ENCODE results near the genes TECRL and STAP1.

DNA sequence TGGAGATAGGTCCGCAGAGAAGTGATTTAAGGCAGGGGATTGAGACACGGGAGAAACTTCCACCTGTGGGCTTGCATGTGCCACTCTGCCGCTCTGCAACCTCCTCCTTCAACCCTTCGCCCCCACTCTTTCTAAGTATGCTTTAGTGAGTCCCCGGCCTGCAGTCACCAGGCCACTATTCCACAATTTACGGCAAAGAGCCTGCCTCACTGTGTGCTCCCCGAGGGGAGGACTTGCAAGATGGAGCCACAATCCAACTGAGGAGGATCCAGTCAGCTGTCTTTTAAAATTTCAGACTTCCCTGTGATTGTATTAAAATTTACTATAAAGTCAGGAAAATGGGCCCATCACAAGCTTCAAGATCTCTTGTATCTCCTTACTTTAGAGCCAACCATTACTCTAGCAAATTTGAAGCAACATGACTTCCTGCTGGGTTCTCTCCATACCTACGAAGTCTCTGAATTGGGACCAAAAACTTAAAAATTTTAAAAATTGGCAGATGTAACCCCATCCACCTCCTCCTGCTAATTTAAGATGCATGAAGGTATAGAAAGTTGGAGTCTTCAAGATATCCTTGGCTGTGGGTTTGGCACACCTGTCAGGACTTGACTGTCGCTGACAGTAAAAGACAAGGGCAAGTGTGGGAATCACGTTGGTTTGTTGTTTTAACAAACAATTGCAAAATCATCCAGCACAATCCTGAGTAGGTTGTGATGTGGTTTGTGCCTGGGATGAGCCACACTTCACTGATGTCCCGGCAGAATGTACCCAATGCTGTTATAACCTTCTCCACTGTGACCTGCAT lies 24.2 kb downstream of the HOPX start:
- PRO-cap, result no peak
- RAMPAGE, long total RNA, 4 experiments, result no peak in any of the 4 experiments

- PRO-cap, result no peak
- RAMPAGE, long total RNA, 4 experiments, result no peak in any of the 4 experiments
Observed at GRCh38 chr4:57017063-57018226, 38.7 kb downstream of the POLR2B start.

DNA sequence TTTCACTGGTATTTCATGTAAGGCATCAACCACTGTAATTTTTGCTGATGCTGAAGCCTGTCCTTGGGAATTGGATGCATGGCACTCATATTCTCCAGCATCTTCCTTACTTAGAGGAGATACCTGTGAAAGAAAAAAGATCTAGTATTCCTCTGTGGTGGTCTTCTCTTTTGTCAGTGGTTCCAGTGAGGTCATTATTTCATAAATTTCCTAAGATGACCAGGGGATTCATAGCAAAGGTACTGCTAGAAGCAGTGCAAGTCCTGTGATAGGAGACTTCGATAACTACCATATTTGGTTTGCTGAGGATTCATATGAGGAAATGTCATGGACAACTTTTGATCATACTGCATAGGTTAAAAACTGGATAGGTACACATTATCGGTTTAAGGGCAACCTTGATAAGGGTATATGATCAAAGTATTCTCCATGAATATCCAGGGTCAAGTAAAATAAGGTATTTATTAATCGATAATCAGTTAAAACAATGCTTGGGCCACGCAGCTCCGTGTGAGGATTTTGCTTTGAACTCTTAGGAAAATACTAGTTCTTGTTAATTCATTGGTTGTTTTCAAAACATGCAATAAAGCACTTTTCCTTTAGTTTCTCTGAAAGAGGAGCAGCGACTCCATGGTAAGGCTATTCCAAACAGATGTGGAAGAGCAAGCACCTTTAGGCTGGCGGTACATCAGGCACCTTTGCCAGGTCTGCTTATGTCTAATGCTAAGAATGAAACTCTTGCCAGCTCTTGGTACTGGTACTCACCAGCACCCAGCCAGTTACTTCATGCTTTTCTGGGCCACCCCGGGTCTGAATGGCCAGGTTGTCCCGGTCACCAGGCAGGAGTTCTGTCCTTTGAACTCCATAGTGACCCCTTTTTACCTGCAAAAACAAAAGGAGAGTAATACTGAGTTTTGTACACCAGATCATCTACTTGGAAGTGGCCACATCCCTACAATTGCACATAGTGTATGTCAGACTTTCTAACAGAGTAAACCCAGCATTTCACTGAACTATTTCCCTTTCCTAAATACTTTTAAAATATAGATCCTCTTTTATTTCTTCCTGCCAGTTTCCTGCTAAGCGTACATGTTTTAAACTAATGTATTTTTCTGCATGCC lies 54.1 kb downstream of the POLR2B start:
- PRO-cap, result no peak
- RAMPAGE, long total RNA, 4 experiments, result start-site peak on the minus strand in 1 of 4 experiments, centred at positions 81 to 848 of the sequence, 25 to 37 reads per replicate

- PRO-cap, result bidirectional peak, plus-strand start at chr4:57065604, minus-strand start at chr4:57065593
- RAMPAGE, long total RNA, 4 experiments, result no peak in any of the 4 experiments
Observed at GRCh38 chr4:57065239-57066602, 44.5 kb downstream of the IGFBP7 start.

GRCh38 chr4:57081209-57082183 lies 28.7 kb downstream of the IGFBP7 start:
- PRO-cap, result no peak
- RAMPAGE, long total RNA, 4 experiments, result no peak in any of the 4 experiments

DNA sequence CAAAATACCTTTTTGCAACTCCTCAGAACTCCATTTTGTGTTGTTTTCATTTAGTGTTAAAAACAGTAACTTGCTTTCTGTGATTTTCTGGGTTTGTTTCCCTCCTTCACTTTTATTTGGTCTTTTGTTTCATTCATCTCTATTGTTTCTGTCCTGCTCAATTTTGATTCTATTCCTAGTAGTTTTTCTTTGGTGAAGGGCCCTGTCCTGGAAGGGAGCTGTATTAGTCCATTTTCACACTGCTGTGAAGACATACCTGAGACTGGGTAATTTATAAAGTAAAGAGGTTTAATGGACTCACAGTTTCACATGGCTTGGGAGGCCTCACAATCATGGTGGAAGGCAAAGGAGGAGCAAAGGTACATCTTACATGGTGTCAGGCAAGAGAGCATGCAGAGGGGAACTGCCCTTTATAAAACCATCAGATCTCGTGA lies 24.4 kb downstream of the IGFBP7 start:
- PRO-cap, result no peak
- RAMPAGE, long total RNA, 4 experiments, result no peak in any of the 4 experiments

GRCh38 chr4:57109144-57109452 lies 1.1 kb downstream of the IGFBP7 start:
- PRO-cap, result no peak
- RAMPAGE, long total RNA, 4 experiments, result no peak in any of the 4 experiments

DNA sequence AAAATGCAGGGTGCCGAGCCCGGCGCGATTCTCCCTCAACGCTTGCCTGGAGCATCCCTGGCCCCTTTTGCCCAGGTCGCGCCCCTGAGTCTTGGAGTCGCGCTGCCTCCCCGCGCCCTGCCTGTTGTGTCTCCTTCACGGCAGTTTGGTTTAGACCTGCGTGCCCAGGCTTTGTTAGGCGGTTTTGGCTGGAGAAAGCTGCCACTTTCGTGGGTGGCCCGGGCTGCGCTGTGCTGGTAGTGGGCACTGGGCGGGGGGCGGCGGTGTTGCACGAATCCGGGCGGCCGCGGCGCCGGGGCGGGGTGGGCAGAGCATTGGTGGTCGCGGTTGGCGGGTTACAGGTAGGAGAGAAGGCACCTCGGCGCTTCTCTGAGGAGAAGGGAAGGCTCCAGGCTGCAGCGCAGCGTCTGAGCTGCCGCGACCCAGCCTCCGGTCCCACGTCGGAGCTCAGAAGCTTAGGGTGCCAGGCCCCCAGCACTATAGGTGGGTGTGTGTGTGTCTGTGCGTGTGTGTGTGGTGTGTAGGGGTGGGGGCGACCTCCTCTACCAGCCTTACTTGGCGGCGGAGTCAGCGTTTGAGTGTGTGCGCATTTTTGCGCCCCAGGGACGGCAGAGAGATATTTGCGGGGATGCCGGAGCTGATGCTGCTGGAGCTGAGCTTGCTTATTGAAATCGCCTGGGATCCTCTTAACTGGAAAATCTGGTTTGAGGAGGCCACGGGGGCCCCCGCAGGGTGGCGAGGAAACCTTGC lies 2.3 kb downstream of the ADGRL3 start:
- PRO-cap, result no peak
- RAMPAGE, long total RNA, 4 experiments, result no peak in any of the 4 experiments

- PRO-cap, result no peak
- RAMPAGE, long total RNA, 4 experiments, result no peak in any of the 4 experiments
Observed at GRCh38 chr4:61372762-61373470, 172.8 kb downstream of the ADGRL3 start.

DNA sequence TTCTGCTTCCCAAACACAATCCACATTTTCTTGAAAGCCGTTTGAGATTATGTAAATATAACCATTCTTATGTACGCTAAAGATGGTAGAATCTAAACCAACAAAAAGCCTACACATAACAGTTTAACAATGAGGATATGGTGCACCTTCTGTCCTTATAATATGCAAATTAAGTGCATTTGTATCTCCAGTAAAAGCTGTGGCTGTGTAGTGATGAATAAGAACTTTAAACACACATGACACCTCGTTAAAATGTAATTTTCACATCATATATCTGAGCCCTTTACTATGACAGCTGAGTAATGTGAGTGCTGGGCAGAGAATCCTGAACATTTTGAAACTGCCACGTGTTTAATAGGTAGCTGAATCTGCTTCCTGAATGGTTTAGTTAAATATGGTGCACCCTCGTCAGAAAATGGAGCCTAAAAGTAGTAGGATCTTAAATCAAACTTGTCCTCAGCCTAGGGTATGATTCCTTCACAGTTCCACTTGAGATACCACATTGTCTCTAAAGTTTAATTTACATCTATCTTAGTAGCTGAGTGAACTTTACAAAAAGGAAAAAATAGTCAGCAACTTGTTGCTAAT lies 540.8 kb downstream of the ADGRL3 start:
- PRO-cap, result no peak
- RAMPAGE, long total RNA, 4 experiments, result no peak in any of the 4 experiments

GRCh38 chr4:64408915-64409916 lies at the start of gene TECRL:
TECRL (minus strand) TSS chr4:64409450.
- PRO-cap, result no peak
- RAMPAGE, long total RNA, 4 experiments, result no peak in any of the 4 experiments

DNA sequence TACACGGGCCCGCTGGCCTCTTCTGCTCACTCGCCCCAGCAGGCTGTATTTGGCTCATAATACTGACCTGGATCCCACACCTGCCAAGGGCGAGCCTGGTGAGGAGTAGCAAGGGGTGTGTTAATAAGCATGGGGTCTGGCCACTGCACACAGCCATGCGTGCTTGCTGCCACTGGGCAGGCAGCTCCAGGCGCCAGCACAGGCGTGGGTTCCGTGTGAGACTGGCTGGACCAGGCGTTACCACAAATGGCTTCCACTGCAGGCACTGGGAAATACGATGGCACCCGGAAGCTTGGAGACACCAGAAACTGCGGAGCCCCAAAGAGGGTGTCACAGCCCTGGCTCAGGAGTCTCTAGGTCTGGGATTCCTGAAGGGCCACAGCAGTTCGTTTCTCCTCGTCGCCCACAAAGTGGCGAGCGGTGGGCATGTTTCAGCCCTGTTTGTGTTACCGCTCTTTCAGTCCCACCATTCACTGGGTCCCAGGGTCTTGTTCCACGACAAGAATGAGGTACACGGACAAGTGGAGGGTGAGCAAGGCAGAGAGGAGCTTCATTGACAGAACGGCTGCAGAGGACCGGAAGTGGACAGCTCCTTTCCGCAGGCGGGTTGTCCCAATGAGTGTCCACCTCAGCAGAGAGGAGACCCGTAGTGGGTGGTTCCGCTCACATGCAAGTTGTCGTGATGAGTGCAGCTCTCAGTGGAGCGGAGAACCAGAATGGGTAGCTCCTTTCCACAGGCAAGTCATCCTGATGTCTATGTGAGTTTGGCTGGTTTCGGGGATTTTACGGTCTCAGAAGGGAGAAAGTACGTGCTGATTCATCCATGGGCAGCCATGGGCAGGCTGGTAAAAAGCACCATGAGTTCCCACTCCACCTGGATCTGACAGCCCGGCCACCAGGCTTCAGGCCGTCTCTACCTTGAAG lies 428.8 kb downstream of the EPHA5 start:
- PRO-cap, result no peak
- RAMPAGE, long total RNA, 4 experiments, result no peak in any of the 4 experiments

DNA sequence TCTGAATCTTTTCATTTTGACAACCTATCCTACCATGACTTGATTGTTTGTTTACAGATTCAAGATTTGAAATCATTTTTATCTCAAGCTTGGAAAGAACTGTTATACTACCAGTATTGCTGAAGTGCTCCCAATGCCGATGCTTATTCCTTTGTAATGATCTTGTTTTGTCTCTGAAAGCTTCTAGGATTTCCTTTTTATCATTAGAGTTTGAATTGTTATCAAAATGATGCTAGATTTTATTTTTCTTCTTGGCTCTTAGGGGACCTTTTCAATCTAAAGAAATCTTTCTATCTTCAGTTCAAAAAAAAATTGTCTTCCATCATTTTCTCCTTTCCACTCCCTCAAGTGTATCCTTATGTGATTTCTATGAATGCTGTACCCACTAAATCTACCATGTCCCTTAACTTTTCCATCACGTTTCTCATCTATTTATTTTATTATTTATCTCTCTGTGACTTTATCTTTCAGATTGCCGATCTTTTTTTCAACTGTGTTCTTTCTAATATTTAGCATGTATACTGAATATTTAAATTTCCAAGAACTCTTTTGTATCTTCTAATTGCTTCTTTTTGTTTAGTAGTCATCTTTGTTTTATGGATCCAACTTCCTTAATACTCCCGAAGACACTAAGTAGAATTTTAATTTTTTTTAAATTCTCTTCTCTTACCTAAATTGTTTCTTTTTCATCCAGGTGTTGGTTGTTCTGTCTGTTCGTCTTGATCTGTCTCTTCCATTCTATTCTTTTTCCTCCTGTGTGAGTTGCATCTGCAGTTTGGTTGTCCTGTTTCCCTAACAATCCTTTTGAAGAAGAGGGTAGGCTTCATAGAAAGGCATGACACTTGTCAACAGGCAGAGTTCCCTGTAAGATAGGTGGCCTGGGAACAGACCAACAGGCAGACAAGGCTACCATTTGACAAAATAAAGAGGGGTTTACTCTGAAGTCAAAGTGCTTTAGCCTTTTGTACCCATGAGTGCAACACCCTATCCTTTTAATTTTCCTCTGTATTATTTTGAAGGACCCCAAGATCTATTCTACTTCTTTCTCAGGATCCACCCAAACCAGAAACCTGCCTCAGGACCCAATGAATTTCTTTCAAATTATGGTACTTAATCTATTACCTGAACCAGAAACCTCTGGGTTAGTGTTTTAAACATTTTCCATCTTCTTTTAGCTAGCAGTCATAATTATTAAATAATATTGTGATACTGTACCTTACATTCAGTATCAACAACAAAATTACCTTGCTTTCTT lies 113.2 kb downstream of the CENPC start:
- PRO-cap, result no peak
- RAMPAGE, long total RNA, 4 experiments, result no peak in any of the 4 experiments

DNA sequence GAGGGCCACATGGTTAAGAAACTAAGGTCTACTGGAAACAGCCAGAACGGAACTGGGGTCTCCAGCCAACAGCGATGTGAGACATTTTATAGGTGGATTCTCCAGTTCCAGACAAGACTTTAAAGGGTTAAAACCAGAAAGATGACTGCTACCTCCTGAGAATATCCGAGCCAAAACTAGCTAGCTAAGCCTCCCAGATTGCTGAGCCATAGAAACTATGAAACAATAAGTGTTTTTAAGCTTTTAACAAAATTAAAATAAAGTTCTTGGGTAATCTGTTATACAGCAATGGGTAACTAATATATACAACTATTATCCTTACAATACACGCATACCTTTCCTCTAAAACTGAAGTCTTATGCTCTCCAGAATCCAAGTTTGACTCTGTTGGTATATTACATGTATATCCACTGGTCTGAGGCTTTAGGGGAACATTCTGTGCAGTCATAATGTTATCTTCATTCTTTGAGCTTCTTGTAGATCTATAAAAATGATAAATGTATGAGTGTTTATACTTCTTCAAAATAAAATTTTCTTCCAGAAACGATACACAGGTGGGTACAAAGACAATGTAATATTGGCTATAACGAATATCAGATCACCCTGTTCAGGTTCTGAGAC lies 38.7 kb downstream of the CENPC start:
- PRO-cap, result no peak
- RAMPAGE, long total RNA, 4 experiments, result no peak in any of the 4 experiments

GRCh38 chr4:67509231-67510481 lies 35.6 kb downstream of the CENPC start:
- PRO-cap, result no peak
- RAMPAGE, long total RNA, 4 experiments, result no peak in any of the 4 experiments

- PRO-cap, result no peak
- RAMPAGE, long total RNA, 4 experiments, result start-site peak on the plus strand in 1 of 4 experiments, at chr4:67558721-67558763 at its widest, 5 reads per replicate
Observed at GRCh38 chr4:67558286-67558966, at the start of gene STAP1. STAP1 (plus strand) TSS chr4:67558727.

DNA sequence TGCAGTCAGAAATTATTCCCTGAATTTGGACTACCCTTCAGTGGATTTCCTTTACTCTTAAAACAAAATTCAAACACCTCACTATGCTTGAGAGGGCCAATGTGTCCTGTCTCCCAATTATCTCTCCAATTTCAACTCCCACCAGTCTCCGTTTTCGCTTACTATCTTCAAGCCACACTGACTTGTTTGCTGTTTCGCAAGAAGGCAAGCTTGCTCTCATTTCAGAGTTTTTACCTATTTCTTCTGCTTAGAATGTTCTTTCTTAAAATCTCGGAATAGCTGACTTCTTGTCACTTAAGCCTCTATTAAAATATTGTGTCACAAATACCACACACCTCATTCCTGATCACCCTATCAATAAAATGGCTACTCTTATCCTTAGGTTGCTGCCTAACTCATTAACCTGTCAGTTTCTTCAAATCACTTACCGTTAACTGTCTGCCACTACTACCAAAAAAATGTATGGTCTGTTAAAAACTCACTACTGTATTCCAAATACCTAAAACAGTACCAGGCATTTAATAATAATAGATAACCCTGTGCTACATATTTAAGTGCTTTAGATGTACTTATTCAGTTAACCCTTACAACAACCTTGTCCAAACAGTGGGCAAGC lies 3.0 kb downstream of the UBA6 start:
- PRO-cap, result no peak
- RAMPAGE, long total RNA, 4 experiments, result no peak in any of the 4 experiments

DNA sequence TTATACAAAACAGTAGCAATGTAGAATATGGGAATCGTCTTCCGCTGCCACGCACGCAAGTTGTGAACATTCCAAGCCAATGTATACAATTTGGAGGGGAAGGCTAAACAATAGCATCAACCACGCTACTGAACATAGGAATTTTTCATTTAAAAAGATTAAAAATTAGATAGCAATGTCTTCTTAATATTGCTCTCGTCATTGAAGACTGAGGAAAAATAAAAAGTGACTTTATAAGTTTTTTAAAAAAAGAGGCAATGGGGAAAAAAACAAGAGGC lies 36.6 kb downstream of the YTHDC1 start:
- PRO-cap, result no peak
- RAMPAGE, long total RNA, 4 experiments, result no peak in any of the 4 experiments

DNA sequence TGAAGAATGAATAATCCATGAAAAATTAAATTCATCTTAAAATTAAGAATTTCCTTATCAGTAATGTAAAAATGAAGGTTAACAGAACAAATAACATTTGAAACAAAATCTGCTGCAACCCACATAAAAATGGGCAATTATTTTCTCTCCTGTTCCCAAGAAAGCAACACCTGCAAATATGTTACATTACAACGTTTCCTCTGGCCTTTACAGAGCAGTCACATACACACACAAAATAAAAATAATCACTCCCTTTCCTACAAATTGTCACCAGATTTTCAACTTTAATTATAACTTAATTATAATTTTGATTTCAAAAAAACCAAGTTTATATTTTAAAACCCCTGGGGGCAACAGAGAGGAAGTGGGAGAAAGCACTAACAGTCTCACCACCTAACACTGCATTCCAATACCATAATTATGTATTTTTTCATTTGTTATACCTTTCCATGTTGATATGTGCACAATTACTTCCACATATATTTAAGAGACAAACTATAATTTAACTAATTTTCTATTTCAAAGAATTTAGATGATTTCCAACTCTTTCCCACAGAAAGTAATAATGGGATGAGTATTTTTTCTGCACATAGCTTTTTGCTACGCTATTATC lies 21.7 kb downstream of the YTHDC1 start:
- PRO-cap, result no peak
- RAMPAGE, long total RNA, 4 experiments, result no peak in any of the 4 experiments

DNA sequence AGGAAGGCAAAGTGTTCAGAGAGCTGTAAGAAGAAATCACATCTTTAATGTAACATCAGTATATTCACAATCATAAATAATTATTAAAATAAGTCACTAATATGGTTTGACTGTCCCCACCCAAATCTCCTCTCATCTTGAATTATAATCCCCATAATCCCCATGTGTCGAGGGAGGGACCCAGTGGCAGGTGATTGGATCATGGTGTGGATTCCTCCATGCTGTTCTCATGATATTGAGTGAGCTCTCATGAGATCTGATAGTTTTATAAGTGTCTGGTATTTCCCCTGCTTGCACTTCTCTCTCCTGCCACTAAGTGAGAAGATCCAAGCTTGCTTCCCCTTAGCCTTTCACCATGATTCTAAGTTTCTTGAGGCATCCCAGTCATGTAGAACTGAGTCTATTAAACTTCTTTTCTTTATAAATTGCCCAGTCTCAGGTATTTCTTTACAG lies 9.8 kb downstream of the UGT2B17 start:
- PRO-cap, result no peak
- RAMPAGE, long total RNA, 4 experiments, result no peak in any of the 4 experiments